ENCODE results near the gene DAPK1.

DNA sequence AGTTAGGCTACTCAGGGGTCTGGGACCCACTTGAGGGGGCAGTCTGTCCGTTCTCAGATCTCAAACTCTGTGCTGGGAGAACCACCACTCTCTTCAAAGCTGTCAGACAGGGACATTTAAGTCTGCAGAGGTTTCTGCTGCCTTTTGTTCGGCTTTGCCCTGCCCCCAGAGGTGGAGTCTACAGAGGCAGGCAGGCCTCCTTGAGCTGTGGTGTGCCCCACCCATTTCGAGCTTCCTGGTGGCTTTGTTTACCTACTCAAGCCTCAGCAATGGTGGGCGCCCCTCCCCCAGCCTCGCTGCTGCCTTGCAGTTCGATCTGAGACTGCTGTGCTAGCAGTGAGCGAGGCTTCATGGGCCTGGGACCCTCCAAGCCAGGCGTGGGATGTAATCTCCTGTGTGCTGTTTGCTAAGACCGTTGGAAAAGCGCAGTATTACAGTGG lies 133.6 kb upstream of the NTRK2 start:
- PRO-cap = no peak

GRCh38 chr9:84670120-84671224 lies 943 bp downstream of the NTRK2 start:
- PRO-cap = no peak

DNA sequence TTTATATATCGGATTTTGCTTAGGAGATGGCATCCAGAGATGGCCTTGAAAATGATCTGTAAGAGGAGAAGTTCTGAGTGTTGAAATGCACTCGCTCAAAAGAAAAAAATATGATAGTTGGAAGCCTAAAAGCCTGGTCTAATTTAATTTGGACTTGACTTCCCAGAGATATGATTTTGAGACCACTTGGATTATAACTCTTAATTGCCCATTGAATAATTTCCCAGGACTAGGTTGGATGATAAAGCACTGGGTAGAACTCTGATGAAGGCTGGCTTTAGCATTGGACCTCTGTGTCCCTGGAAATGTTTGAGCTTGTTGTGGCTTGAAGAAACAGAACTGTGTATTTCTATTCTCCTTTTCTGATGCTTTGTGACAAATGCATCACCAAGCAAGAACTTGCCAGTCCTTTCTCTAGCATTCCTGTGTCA lies 1.9 kb downstream of the NTRK2 start:
- PRO-cap = no peak

- PRO-cap = no peak
These were observed 205.1 kb downstream of the NTRK2 start for GRCh38 chr9:84874618-84875063.

GRCh38 chr9:86040616-86041033 lies 58.7 kb downstream of the GOLM1 start:
- PRO-cap = no peak

- PRO-cap = no peak
These were observed 52.8 kb downstream of the GOLM1 start for GRCh38 chr9:86046281-86047169.

DNA sequence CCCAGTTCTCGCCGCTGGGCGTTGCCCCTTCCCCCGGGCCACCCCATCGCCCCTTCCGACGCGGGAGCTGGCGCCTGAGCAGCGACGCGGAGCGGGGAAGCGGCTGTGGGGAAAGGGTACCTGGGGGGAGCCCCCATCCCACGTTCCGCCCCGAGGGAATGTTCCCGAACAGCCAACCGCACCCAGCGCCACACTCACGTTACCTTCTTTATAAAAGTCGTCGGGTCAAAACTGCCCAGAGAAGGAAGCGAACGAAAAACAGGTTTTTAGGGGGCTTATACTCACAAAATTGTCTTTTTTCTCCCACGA lies 336 bp upstream of the GOLM1 start:
- PRO-cap = no peak

- PRO-cap = no peak
These were observed 51.6 kb upstream of the TUT7 start for GRCh38 chr9:86405804-86406235.

DNA sequence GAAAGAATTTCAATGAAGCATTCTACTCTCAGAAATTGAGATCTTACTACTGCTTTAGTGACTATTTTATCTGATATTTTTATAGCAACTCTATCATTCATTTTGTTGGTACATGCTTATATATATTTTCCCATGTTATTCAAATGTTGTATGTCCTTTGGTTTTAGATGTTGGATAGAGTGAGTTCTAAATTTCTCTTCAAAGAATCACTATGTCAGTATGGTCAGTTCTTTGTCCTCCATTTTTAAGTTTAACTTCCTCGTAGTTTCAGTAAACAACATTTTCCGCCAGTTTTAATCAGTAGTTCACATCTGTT lies 82.1 kb upstream of the TUT7 start:
- PRO-cap = no peak

- PRO-cap = no peak
These were observed 100.9 kb upstream of the TUT7 start for GRCh38 chr9:86455173-86455517.

DNA sequence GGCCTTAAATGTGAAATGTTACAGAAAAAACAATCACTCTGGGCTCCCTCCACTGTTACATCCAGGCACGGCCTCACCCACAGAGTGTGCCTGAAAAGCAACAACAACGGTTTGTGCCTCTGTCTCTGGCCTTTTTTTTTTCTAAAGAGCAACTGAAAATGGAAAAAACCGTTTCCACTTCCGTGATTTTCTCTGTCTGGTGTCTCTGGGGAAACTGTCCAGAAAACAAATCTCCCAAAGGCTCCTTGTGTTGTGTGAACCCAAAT lies 221.7 kb upstream of the TUT7 start:
- PRO-cap = no peak

DNA sequence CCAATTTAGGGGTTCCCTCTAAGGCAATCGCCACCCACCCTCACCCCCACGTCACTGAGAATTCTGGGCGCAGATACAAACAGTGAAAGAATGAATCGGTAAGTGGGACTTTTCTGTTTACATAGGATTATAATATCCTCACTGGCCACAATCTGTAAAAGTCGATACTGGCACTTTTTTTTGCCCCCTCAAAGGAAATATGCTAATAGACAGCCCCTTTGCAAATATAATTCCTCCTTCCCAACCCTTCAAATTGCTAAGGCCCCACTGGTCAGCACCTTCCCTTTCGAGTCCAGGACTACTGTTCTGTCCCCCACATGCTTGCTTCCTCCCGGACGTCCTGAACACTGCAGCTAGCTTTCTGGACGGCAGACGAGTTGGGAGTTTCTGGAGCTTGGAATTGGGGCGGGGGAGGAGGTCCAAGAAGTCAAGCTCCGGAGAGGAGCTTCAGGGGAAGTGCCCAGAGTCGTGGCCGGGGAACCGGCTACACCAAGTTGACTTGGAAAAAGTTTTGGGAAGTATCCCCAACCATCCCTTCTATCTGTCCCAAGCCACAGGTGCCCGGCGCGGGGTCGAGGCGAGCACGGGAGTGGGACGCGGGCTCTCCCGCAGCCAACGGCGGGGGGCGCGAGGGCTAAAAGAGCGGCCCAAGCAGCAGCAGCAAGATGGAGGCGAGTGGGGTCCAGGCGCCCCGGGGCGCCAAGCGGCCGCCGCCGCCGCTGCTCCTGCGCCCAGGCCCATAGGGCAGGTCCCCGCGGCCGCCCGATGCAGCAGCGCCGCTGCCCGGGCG lies 2.0 kb downstream of the GAS1 start:
- PRO-cap = no peak

DNA sequence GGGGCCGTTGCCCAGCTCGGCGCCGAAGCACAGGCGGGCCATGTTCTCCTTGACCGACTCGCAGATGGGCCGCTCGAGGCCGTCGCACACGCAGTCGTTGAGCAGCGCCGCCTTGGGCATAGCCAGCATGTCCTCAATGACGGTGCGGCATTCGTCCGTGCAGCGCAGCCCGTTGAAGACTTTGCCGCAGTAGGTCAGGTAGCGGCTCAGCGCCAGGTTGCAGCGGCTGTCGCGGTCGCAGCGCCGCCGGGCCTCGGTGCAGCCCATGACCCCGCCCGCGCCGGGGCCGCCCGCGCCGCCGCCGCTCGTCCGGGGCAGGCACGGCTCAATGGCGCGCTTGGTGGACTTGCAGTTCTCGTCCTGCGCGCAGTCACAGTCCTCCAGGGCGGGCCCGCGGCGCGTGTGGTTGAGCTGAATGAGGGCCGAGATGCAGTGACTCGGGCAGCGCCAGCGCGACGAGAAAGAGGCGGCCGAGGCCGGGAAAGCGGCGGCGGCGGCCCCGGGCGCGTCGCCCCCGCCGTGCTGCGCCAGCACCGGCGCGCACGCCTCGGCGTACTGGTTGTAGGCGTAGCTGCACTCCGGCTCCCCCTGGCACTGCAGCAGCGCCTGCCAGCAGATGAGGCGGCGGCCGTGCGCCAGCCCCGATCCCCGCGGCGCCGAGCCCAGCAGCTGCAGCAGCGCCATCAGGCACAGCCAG lies 1.1 kb downstream of the GAS1 start:
- PRO-cap = unidirectional peak, plus-strand start at position 351 of the sequence; bidirectional peak, plus-strand start at position 615 of the sequence, minus-strand start at position 526 of the sequence

DNA sequence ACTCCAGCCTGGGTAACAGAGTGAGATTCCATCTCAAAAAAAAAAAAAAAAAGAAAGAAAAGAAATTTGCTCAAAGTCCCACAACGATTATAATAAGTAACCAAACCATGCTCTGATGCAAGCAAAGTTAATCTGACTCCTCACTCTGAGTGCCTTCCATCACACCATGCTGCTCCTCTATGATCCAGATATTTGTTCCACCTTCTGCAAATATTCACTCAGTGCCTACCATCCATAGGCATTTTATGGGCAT lies 93.3 kb upstream of the DAPK1 start:
- PRO-cap = no peak

- PRO-cap = unidirectional peak, plus-strand start at chr9:87497657; unidirectional peak, plus-strand start at chr9:87497759; unidirectional peak, plus-strand start at chr9:87497841; unidirectional peak, plus-strand start at chr9:87497872
These were observed at the start of gene DAPK1 for GRCh38 chr9:87497340-87498191. DAPK1 (plus strand) TSS chr9:87497867.

DNA sequence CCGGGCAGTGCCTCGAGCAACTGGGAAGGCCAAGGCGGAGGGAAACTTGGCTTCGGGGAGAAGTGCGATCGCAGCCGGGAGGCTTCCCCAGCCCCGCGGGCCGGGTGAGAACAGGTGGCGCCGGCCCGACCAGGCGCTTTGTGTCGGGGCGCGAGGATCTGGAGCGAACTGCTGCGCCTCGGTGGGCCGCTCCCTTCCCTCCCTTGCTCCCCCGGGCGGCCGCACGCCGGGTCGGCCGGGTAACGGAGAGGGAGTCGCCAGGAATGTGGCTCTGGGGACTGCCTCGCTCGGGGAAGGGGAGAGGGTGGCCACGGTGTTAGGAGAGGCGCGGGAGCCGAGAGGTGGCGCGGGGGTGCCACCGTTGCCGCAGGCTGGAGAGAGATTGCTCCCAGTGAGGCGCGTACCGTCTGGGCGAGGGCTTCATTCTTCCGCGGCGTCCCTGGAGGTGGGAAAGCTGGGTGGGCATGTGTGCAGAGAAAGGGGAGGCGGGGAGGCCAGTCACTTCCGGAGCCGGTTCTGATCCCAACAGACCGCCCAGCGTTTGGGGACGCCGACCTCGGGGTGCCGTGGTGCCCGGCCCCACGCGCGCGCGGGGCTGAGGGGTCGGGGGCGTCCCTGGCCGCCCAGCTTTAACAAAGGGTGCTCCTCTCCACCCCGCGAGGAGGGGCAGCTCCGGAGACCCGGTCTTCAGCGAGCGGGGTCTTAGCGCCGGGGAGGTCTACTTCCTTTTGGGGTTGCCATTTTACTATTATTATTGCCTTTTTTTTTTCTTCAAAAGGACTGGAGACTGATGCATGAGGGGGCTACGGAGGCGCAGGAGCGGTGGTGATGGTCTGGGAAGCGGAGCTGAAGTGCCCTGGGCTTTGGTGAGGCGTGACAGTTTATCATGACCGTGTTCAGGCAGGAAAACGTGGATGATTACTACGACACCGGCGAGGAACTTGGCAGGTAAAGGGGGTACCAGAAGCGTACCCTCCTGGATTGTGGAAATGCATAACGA lies 825 bp downstream of the DAPK1 start:
- PRO-cap = bidirectional peak, plus-strand start at position 553 of the sequence, minus-strand start at position 441 of the sequence

- PRO-cap = no peak
These were observed 93.6 kb upstream of the CTSL start for GRCh38 chr9:87631911-87633182.

DNA sequence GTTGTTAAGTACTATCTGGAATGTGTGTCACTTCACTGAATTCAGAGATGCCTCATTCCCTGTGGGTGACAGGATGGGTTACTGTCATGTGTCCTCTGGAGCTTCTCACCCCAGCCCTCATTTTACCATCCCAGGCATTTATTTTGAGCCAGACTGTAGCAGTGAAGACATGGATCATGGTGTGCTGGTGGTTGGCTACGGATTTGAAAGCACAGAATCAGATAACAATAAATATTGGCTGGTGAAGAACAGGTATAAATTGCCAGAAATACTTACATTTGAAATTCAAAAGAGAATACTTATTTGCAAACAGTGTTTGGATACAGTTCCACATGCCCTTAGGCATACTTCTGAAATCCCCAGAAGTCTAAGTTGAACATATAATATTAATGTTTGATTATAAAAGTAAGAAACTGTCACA lies 4.3 kb downstream of the CTSL start:
- PRO-cap = no peak

- PRO-cap = no peak
These were observed 45.3 kb downstream of the CTSL start for GRCh38 chr9:87771258-87771589.

DNA sequence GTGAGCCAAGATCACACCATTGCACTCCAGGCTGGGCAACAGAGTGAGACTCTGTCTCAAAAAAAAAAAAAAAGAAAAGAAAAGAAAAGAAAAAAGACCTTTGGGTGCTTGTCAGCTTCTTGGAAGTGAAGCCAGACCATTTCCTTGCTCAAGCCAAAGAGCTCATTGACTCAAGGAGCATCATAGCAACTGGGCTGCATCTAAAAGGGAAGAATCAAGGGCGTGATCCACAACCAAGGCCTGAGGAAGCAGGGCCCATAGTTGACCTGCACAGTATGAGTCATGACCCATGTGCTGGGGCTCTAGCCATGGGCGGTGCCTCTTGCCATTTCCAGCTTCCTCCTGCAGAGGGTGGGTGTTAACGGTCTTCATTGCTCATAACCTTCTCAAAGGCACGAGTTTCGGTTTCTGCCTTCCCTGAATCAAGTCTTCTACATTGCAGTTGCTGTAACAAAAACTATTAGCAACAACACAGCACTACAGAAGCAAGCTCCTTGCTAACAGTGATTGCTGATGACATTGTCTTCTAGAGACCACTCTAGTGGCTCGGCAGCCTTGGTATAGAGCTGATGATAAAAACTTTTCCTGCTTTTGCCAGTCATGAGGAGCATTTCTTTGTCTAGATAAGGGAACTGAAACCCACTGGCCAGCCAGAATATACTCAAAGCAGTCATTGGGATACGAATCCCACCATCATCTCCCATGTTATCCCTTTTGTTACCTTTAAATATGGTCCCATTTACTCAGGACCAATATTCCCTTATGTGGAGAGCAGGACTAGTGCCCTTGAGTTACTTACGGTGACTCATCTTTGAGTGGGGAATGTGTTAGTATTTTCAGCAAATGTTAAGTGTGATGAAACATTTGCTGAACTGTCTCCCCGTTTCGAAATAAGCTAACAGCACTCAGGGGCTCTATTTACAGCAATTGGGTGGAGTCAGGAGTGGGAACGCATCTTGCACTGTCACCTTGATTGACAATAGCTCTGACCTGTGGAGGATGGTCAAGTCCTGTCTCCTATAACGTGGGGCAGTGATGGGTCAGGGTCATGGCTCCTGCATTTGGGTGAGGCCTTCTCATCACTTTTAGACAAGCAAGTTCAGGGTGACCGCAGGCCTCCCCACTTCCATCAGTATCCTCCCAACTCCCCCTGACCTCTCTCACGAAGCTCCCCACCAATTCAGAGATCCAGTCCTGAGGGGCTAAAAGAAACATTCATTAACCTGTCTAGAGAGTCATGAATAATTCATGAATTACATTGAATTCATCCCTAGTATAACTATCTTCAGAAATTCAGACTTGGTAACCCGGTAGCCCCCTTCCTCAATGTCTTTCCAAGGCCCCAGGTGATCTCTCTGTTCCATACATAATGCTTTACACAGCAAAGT lies 67.2 kb downstream of the CTSL start:
- PRO-cap = no peak

All from paraaortic lymph node (tissue), 1 donor.